AG09319 (cell line): ENCODE measurements around a stretch of chr1.

DNA sequence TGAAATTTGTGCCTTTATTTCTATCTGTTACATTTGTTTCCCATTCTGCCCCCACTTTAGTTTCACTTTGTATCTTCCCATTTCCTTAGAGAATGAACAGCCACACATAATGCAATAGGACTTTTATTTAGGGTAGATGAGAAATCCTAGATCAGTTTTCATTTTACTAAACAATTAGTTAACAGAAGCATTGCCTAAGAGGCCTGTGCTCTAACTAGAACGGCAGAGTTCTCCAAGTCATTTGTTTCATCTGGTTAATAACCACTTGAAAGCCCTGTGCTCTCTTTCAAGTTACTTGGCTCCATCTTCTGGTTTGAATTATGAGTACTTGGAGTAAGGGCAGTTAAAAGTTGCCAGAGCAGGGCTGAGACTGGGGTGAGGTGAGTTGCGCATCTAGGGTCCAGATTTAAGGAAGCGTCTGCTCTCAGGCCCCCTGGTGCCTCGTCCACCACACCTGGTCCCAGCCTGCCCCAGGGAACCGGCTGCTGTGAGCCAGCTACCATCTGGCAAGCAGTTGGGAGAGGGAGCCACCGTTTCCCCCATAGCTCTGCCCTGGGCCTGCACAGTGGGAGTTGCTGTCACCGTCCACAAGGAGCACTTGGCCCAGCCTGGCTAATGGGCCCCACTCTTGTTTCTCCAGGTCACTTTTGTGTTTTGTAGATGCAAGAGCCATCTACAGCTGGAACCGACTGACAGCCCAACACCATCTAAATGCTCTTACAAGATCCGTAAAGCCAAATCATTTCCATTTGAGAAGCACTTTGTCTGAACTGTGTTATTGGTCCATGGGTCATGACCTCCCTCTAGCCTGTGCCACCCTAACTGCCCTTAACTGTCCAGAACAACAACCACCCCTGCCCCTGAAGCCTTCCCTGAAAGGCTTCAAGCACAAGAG lies 18.0 kb upstream of the SLC44A3 start:
- RRBS: no CpG with 5 or more reads among the region's 9 CpGs

- RRBS: no CpG with 5 or more reads among the region's 9 CpGs
Observed at GRCh38 chr1:94821632-94822308, 1.6 kb downstream of the SLC44A3 start.

DNA sequence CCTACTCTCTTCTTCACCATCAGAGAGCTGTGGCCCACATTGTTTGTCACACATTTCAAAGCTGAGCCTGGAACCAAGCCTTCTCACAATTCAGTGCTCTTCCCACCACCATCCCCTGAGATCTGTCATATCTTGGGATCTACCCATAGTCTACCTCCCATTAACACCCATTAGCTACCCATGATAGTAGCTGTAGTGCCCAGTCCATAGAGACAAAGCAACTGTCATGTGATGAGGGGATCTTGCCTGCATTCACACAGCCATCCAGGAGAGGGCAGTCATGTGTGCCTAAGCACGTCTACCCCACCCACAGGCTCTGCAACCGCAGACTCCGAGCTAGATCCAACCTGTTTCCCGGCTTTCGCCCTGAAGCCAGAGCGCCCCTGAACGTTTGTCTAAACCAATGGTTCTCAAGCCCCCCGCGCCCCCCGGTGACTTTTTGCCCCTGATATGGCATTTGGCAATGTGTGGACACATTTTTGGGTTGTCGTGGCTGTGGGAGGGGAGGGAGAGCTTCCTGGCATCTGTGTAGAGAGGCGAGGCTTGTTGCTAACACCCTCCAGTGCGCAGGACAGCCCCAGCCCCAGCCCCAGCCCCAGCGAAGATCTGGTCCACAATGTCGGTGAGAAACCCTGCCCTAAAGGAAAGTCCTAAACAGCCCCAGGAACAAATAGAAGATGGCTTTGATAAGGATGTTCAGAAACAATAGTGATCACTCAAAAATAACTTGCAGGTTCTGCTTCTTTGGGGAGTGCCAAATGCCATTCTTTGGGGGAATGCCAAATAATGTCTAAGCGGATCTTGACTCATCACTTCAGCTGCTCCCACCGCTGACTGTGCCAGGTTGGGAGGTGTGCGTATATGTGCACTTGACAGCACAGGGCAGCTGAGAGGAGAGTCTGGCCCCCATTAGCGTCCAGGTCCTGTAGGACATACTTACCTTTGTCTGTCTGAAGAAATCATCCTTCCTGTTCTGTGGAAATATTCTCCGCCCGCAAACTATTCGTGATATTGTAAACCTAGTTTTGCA lies 34.5 kb downstream of the SLC44A3 start:
- RRBS: 2% methylated on average over 7 of the region's 22 CpGs

GRCh38 chr1:94922445-94923469 lies 4.2 kb downstream of the CNN3 start:
- RRBS: no CpG with 5 or more reads among the region's 16 CpGs

GRCh38 chr1:94924769-94925384 lies 2.0 kb downstream of the CNN3 start:
- RRBS: no CpG with 5 or more reads among the region's 4 CpGs

GRCh38 chr1:94955637-94956536 lies 29.0 kb upstream of the CNN3 start:
- RRBS: no CpG with 5 or more reads among the region's 6 CpGs

DNA sequence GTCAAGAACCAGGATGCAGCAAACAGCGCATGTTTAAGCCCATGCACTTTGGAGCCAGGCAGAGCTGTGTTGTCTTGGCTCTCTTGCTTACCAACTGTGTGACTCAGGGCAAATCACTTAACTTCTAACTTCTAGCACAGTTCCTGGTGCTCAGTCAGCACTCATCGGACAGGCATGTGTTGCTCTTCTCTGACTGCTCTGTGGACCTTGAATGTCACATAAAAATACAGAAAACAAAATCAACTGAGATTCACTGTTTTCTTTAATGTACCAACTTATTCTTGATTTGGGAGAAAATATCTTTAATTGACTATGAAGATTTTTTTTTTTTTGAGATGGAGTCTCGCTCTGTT lies 56.5 kb upstream of the CNN3 start:
- RRBS: no CpG with 5 or more reads among the region's 3 CpGs

- RRBS: no CpG with 5 or more reads among the region's 1 CpG
Observed at GRCh38 chr1:97529664-97530228, 391.1 kb downstream of the DPYD start.

DNA sequence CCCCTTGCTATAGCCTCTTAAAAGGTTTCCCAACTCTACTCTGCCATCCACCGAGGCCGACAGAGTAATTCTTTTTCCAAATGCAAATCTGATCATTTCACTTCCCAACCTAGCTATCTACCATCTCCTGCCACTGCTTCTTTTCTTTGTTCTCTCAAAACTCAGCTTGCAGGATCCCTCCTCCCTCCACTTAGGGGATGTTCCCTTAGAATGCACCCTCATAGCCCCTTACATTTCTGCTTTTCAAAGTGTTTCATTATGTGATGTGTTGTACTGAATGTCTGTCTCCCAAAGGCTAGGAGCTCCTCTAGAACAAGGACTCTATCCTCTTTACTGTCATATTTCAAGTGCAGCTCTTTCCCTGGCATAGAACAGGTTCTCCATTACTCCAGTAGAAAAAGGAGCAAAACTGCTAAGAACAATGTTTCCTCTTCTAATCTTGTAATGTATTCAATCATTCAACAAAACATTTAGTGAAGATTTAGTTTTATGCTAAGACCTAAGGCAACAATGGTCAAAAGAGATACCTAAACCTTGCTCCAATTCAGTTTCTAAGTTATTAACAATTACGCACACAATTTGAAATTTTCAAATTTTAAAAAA lies 270.8 kb downstream of the DPYD start:
- RRBS: no CpG with 5 or more reads among the region's 3 CpGs

GRCh38 chr1:98086578-98087151 lies 165.8 kb upstream of the DPYD start:
- RRBS: no CpG with 5 or more reads among the region's 3 CpGs

DNA sequence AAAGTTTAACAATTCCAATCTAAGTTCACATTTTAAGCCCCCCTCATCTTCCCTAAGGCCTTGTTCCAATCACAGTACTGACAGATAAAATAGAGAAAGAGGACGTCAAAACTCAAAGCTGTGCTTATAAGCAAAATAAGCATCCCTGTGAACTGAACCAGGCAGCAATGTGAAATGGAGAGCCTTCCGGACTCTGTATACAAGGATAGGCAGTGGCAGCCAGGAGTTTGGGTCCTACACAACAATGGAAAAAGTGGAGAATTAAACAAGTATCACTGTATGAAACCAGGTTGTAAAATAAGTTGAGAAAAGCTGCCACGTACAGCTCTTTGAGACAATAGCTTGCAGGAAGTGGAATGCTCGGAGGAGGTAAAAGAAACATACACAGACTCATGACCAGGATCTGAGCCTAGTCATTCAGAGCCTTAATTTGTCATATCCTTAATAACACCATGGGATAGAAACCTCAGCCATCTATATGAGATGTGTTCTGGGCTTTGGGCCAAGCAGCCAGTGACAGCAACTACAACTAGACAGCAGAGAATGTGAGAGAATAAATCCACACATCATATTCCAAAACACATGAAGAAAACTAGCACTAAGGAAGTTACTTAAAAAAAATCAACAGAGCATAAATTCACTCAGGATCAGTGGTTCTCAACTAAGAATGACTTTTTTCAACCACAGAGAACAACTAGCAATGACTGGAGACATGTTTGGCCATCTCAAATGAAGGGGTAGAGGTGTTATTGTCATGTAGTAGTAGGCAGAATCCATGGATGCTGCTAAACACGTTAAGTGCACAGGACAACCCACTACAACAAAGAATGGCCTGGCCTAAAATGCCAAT lies 55.1 kb upstream of the PALMD start:
- RRBS: no CpG with 5 or more reads among the region's 5 CpGs

DNA sequence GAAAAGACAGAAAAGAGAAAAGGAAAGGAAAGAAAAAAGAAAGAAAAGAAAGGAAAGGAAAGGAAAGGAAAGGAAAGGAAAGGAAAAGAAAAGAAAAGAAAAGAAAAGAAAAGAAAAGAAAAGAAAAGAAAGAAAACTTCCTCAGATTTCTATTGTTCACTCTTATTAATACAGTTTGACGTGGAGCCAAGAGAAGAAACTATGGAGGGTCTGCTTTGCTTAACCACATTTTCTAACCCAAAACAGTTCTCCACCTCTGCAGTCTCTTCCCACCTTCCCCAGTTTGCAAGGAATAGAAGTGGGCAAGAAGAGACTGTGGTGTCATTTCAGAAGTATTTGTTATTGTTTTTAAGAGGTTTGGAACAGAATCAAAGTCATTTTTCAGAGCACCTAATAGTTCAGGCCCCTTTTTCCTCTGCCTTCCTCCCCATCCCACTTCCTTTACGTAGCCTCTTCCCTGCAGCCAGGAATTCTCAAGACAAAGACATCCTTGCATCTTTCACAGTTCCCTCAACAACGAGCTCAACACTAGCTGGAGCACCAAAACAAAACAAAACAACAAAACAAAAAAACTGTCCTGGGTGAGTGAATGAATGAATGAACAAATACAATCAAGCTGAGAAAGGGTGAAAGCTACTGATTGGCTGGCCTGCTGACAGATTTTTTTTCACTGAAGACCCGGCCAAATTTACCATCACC lies 6.8 kb downstream of the PALMD start:
- RRBS: no CpG with 5 or more reads among the region's 4 CpGs

- RRBS: no CpG with 5 or more reads among the region's 8 CpGs
Observed at GRCh38 chr1:99710338-99711172, 55.9 kb downstream of the FRRS1 start.

GRCh38 chr1:99748362-99749089 lies 17.9 kb downstream of the FRRS1 start:
- RRBS: no CpG with 5 or more reads among the region's 6 CpGs

- RRBS: no CpG with 5 or more reads among the region's 3 CpGs
Observed at GRCh38 chr1:99768465-99768867, 2.0 kb upstream of the FRRS1 start.

GRCh38 chr1:100400394-100401081 lies 48.2 kb downstream of the CDC14A start:
- RRBS: no CpG with 5 or more reads among the region's 2 CpGs

GRCh38 chr1:100515726-100516286 lies 22.1 kb upstream of the GPR88 start:
- RRBS: no CpG with 5 or more reads among the region's 1 CpG

GRCh38 chr1:100528880-100529426 lies 9.0 kb upstream of the GPR88 start:
- RRBS: no CpG with 5 or more reads among the region's 2 CpGs

GRCh38 chr1:100539346-100539947 lies 1.5 kb downstream of the GPR88 start:
- RRBS: no CpG with 5 or more reads among the region's 72 CpGs